K562 (cell line): ENCODE measurements around a stretch of chr18.

- RAMPAGE, long total RNA = no peak
- RRBS = no CpG with 5 or more reads among the region's 7 CpGs
PRO-cap:
- standard = no peak
- CoPRO, capped RNA only, 2 experiments = no peak in any of the 2 experiments
- CoPRO, capped and uncapped RNA, 2 experiments = no peak in any of the 2 experiments
- CoPRO, uncapped RNA only, 2 experiments = no peak in any of the 2 experiments
CAGE:
- cytosol, long polyA plus RNA = no peak
- long polyA plus RNA = no peak
- nucleolus, long total RNA = no peak
- nucleus, long polyA plus RNA = no peak
Measured at GRCh38 chr18:74977924-74978450, 231.0 kb downstream of the PTGR3 start.

DNA sequence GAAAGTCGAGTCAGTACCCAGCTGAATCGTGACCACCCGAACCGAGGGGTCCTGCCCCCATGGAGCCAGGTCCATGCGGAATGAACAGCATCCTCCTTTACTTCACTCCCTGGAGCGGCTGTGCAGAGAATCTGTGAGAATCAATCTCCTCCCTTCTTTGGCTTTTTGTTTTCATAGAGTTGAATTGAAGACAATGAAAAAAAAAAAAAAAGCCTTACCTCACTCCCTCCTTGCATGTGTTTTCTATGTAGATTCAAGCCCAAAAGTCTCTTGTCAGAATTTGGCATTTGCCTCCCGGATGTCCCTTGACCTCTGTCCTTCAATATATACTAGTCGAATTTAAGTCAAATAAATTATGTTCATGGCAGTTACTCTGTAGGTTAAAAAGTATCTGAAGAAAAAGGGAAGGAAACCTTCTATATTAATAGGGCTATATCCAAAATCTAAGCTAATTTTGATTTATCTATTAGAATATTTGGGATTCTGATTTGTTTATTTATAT, 162.3 kb downstream of the PTGR3 start:
- RAMPAGE, long total RNA = no peak
- RRBS = no CpG with 5 or more reads among the region's 8 CpGs
PRO-cap:
- standard = no peak
- CoPRO, capped RNA only, 2 experiments = no peak in any of the 2 experiments
- CoPRO, capped and uncapped RNA, 2 experiments = no peak in any of the 2 experiments
- CoPRO, uncapped RNA only, 2 experiments = no peak in any of the 2 experiments
CAGE:
- cytosol, long polyA plus RNA = no peak
- long polyA plus RNA = no peak
- nucleolus, long total RNA = no peak
- nucleus, long polyA plus RNA = no peak

GRCh38 chr18:75064167-75065026, 144.5 kb downstream of the PTGR3 start:
- RAMPAGE, long total RNA = no peak
- RRBS = 83% methylated on average over 5 of the region's 36 CpGs
PRO-cap:
- standard = no peak
- CoPRO, capped RNA only, 2 experiments = no peak in any of the 2 experiments
- CoPRO, capped and uncapped RNA, 2 experiments = no peak in any of the 2 experiments
- CoPRO, uncapped RNA only, 2 experiments = no peak in any of the 2 experiments
CAGE:
- cytosol, long polyA plus RNA = no peak
- long polyA plus RNA = no peak
- nucleolus, long total RNA = no peak
- nucleus, long polyA plus RNA = no peak

- RAMPAGE, long total RNA = no peak
- RRBS = no CpG with 5 or more reads among the region's 12 CpGs
PRO-cap:
- standard = no peak
- CoPRO, capped RNA only, 2 experiments = no peak in any of the 2 experiments
- CoPRO, capped and uncapped RNA, 2 experiments = no peak in any of the 2 experiments
- CoPRO, uncapped RNA only, 2 experiments = no peak in any of the 2 experiments
CAGE:
- cytosol, long polyA plus RNA = no peak
- long polyA plus RNA = no peak
- nucleolus, long total RNA = no peak
- nucleus, long polyA plus RNA = no peak
Measured at GRCh38 chr18:75227585-75228316, 17.2 kb downstream of the TSHZ1 start.

DNA sequence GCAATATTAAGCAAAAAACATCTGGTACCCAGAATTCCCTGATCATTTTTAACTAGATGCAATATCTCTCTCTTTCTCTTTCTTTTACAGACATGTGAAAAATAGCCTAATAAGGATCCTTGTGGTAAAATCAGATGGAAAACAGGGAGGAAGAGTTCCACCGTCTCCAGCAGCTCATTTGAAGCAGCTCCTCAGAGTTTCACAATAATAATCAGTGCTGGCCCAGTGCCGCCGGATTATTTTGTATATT, 227.5 kb upstream of the SMIM21 start:
- RAMPAGE, long total RNA = no peak
- RRBS = no CpG with 5 or more reads among the region's 3 CpGs
PRO-cap:
- standard = no peak
- CoPRO, capped RNA only, 2 experiments = no peak in any of the 2 experiments
- CoPRO, capped and uncapped RNA, 2 experiments = no peak in any of the 2 experiments
- CoPRO, uncapped RNA only, 2 experiments = no peak in any of the 2 experiments
CAGE:
- cytosol, long polyA plus RNA = no peak
- long polyA plus RNA = no peak
- nucleolus, long total RNA = no peak
- nucleus, long polyA plus RNA = no peak

- RAMPAGE, long total RNA = no peak
- RRBS = no CpG with 5 or more reads among the region's 5 CpGs
PRO-cap:
- standard = no peak
- CoPRO, capped RNA only, 2 experiments = no peak in any of the 2 experiments
- CoPRO, capped and uncapped RNA, 2 experiments = no peak in any of the 2 experiments
- CoPRO, uncapped RNA only, 2 experiments = no peak in any of the 2 experiments
CAGE:
- cytosol, long polyA plus RNA = no peak
- long polyA plus RNA = no peak
- nucleolus, long total RNA = no peak
- nucleus, long polyA plus RNA = no peak
Measured at GRCh38 chr18:76150808-76151126, 344.3 kb downstream of the ZNF516 start.

- RAMPAGE, long total RNA = no peak
- RRBS = no CpG with 5 or more reads among the region's 16 CpGs
PRO-cap:
- standard = no peak
- CoPRO, capped RNA only, 2 experiments = no peak in any of the 2 experiments
- CoPRO, capped and uncapped RNA, 2 experiments = no peak in any of the 2 experiments
- CoPRO, uncapped RNA only, 2 experiments = no peak in any of the 2 experiments
CAGE:
- cytosol, long polyA plus RNA = no peak
- long polyA plus RNA = no peak
- nucleolus, long total RNA = no peak
- nucleus, long polyA plus RNA = no peak
Measured at GRCh38 chr18:76436858-76437519, 58.1 kb downstream of the ZNF516 start.

GRCh38 chr18:76461748-76462937, 32.9 kb downstream of the ZNF516 start:
- RAMPAGE, long total RNA = no peak
- RRBS = no CpG with 5 or more reads among the region's 41 CpGs
PRO-cap:
- standard = no peak
- CoPRO, capped RNA only, 2 experiments = no peak in any of the 2 experiments
- CoPRO, capped and uncapped RNA, 2 experiments = no peak in any of the 2 experiments
- CoPRO, uncapped RNA only, 2 experiments = no peak in any of the 2 experiments
CAGE:
- cytosol, long polyA plus RNA = no peak
- long polyA plus RNA = no peak
- nucleolus, long total RNA = no peak
- nucleus, long polyA plus RNA = no peak

DNA sequence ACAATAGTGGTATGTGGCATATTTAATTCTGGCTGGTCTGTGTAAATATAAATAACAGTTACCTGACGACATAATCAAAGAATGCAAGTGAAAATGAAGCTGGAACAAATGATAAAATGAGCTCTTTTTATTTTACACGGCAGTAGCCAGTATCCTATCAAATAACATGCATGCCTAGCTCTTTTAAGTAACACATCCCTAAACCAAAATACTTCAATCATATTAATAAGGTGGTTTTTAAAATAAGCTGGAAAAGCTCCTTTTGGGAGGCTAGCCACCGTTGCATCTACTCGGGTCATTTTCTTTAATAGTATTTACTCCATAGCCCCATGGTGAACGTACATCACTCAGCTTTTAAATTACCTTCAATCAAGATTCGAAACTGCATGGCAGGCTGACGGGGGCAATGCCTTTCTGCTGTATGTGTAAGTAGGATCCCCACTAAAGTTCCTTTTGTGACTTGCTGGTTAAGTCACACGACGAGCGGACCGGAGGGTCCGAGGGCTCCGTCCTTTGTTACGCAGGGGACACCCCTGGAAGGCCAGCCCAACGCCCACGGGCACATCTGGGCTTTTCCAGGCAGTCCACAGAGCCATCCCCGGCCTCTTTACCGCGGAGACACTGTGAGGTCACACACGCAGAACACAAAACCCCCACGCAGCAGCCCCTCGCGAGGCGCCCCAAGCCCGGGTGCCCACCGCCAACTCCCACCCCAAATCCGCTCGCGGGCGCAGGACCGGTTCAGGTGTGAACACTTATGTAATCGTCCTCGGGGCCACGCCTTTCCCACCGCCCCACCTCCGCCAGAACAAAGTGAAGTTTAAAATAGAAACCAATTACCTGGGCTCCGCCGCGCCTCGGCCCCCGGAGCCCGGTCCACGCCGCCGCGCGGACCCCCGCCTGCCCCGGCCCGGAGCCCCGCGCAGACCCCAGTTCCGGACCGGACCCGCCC, 4.4 kb downstream of the ZNF516 start:
- RAMPAGE, long total RNA = no peak
- RRBS = 3% methylated on average over 14 of the region's 55 CpGs
PRO-cap:
- standard = no peak
- CoPRO, capped RNA only, 2 experiments = no peak in any of the 2 experiments
- CoPRO, capped and uncapped RNA, 2 experiments = no peak in any of the 2 experiments
- CoPRO, uncapped RNA only, 2 experiments = no peak in any of the 2 experiments
CAGE:
- cytosol, long polyA plus RNA = no peak
- long polyA plus RNA = no peak
- nucleolus, long total RNA = no peak
- nucleus, long polyA plus RNA = no peak

GRCh38 chr18:76678363-76678644, 144.1 kb upstream of the ZNF236 start:
- RAMPAGE, long total RNA = no peak
- RRBS = no CpG with 5 or more reads among the region's 8 CpGs
PRO-cap:
- standard = no peak
- CoPRO, capped RNA only, 2 experiments = no peak in any of the 2 experiments
- CoPRO, capped and uncapped RNA, 2 experiments = no peak in any of the 2 experiments
- CoPRO, uncapped RNA only, 2 experiments = no peak in any of the 2 experiments
CAGE:
- cytosol, long polyA plus RNA = no peak
- long polyA plus RNA = no peak
- nucleolus, long total RNA = no peak
- nucleus, long polyA plus RNA = no peak

DNA sequence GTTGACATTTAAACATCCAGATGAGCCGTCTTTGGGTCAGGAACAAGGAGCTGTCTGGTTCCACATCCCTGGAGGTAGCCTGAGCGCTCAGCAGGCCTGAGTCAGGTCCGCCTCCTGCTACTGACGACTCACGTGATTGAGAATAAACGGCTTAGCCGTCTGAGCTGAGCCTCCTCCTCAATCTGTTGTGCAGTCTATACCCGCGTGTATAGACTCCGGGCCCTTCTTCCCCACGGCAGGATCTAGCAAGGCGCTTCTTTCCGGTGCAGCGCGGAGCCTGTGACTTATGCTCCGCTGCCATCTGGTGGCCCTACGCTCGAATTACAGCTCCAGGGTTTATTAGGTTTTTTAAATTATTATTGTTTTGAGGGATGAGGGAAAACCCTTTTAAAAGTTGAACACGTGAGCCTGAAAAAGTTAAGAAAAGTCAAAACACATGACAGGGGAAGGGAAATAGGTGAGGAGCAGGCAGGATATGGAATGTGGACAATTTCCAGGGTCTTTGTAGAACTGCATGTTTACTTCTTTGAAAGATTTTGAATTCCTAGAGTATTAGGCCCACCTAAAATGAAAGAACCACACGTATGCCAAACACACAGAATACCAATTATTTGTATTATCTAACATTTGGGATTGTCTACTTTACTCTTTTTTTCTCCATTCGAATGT, 112.5 kb upstream of the ZNF236 start:
- RAMPAGE, long total RNA = no peak
- RRBS = no CpG with 5 or more reads among the region's 21 CpGs
PRO-cap:
- standard = no peak
- CoPRO, capped RNA only, 2 experiments = no peak in any of the 2 experiments
- CoPRO, capped and uncapped RNA, 2 experiments = no peak in any of the 2 experiments
- CoPRO, uncapped RNA only, 2 experiments = no peak in any of the 2 experiments
CAGE:
- cytosol, long polyA plus RNA = no peak
- long polyA plus RNA = no peak
- nucleolus, long total RNA = no peak
- nucleus, long polyA plus RNA = no peak

DNA sequence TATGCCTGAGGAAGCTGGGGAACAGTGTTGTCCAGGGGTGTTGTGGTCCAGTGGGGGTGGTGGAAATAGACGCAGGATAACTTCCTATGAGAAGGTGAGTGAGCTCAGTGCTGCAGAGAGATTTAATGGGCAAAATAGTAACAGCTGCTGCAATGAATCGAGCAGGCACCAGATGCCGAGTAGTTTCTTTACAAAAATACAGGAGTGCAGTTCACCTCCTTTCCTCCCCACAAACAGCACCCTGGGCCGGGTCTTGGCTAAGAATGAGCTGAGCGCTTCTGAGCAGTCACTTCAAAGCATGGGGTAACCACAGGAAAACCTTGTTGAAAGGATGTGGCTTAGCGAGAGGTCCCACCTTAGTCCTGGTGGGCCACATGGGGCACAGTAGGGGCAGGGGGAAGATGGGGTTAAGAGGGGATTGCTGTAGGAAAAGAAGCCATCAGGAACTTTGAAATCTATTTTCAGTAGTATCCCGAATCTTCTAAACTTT, 101.2 kb upstream of the ZNF236 start:
- RAMPAGE, long total RNA = no peak
- RRBS = no CpG with 5 or more reads among the region's 7 CpGs
PRO-cap:
- standard = no peak
- CoPRO, capped RNA only, 2 experiments = no peak in any of the 2 experiments
- CoPRO, capped and uncapped RNA, 2 experiments = no peak in any of the 2 experiments
- CoPRO, uncapped RNA only, 2 experiments = no peak in any of the 2 experiments
CAGE:
- cytosol, long polyA plus RNA = no peak
- long polyA plus RNA = no peak
- nucleolus, long total RNA = no peak
- nucleus, long polyA plus RNA = no peak

DNA sequence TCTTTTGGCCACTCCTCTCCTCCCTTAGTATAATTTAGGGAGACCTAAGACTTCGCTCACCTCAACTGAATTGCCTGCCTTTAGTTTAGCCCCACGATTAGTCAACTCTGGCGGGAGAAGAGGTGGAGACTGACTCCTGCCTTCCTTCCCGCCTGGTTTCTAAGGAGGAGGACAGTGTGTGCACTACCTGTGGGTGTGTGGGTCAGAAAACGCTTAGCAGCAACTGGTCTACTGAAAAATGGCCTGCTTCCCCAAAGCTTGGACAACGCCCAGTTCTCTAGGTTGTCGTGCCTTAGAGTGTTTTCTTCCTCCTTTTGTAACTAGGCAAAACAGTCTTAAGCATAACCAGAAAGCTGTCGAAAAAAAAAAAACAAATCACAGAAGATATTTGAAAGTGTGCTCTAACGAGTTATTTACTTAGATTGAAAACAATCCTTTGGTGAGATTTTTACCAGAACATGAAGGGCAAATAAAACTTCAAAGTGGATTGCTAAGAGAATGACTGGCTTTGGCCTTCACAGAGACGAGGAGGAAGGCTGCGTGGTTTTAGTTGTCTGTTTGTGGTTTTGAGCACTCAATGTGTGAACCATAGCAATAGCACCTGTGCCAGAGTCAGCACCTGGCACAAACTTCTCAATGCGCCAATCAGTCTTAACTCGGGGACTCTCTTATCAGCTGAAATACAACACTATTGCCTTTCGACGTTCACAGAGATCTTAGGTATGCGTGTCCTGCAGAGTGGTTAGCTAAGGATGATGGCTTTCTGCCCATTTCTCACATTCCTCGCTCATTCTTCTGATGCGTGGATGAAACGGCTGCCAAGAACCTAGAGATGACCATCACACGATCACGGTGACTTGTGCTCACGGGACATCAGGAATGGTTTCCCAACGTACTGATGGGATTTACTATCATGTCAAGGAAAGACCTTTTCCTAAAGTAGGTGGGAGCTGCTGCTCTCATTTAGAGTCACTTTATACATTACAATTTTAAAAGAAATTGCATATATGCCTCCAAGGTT, 70.1 kb downstream of the MBP start:
- RAMPAGE, long total RNA = no peak
- RRBS = no CpG with 5 or more reads among the region's 23 CpGs
PRO-cap:
- standard = no peak
- CoPRO, capped RNA only, 2 experiments = no peak in any of the 2 experiments
- CoPRO, capped and uncapped RNA, 2 experiments = no peak in any of the 2 experiments
- CoPRO, uncapped RNA only, 2 experiments = no peak in any of the 2 experiments
CAGE:
- cytosol, long polyA plus RNA = no peak
- long polyA plus RNA = no peak
- nucleolus, long total RNA = no peak
- nucleus, long polyA plus RNA = no peak

GRCh38 chr18:77065413-77066046, 67.1 kb downstream of the MBP start:
- RAMPAGE, long total RNA = no peak
- RRBS = no CpG with 5 or more reads among the region's 12 CpGs
PRO-cap:
- standard = no peak
- CoPRO, capped RNA only, 2 experiments = no peak in any of the 2 experiments
- CoPRO, capped and uncapped RNA, 2 experiments = no peak in any of the 2 experiments
- CoPRO, uncapped RNA only, 2 experiments = no peak in any of the 2 experiments
CAGE:
- cytosol, long polyA plus RNA = no peak
- long polyA plus RNA = no peak
- nucleolus, long total RNA = no peak
- nucleus, long polyA plus RNA = no peak

- RAMPAGE, long total RNA = no peak
- RRBS = no CpG with 5 or more reads among the region's 16 CpGs
PRO-cap:
- standard = no peak
- CoPRO, capped RNA only, 2 experiments = no peak in any of the 2 experiments
- CoPRO, capped and uncapped RNA, 2 experiments = no peak in any of the 2 experiments
- CoPRO, uncapped RNA only, 2 experiments = no peak in any of the 2 experiments
CAGE:
- cytosol, long polyA plus RNA = no peak
- long polyA plus RNA = no peak
- nucleolus, long total RNA = no peak
- nucleus, long polyA plus RNA = no peak
Measured at GRCh38 chr18:77070750-77071690, 61.6 kb downstream of the MBP start.

DNA sequence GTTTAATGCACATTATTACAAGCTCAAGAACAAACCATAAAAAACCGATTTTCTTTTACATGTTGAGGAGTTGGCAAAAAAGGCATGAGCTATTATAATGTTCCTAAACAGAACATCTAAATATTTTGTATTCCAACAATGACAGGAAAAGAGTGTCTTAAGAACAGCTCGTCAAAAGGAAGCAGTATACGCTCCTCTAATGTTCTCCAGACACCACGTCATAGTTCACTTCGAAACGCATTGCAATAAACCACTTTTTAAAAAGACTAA, 46.0 kb downstream of the MBP start:
- RAMPAGE, long total RNA = no peak
- RRBS = no CpG with 5 or more reads among the region's 6 CpGs
PRO-cap:
- standard = no peak
- CoPRO, capped RNA only, 2 experiments = no peak in any of the 2 experiments
- CoPRO, capped and uncapped RNA, 2 experiments = no peak in any of the 2 experiments
- CoPRO, uncapped RNA only, 2 experiments = no peak in any of the 2 experiments
CAGE:
- cytosol, long polyA plus RNA = no peak
- long polyA plus RNA = no peak
- nucleolus, long total RNA = no peak
- nucleus, long polyA plus RNA = no peak

DNA sequence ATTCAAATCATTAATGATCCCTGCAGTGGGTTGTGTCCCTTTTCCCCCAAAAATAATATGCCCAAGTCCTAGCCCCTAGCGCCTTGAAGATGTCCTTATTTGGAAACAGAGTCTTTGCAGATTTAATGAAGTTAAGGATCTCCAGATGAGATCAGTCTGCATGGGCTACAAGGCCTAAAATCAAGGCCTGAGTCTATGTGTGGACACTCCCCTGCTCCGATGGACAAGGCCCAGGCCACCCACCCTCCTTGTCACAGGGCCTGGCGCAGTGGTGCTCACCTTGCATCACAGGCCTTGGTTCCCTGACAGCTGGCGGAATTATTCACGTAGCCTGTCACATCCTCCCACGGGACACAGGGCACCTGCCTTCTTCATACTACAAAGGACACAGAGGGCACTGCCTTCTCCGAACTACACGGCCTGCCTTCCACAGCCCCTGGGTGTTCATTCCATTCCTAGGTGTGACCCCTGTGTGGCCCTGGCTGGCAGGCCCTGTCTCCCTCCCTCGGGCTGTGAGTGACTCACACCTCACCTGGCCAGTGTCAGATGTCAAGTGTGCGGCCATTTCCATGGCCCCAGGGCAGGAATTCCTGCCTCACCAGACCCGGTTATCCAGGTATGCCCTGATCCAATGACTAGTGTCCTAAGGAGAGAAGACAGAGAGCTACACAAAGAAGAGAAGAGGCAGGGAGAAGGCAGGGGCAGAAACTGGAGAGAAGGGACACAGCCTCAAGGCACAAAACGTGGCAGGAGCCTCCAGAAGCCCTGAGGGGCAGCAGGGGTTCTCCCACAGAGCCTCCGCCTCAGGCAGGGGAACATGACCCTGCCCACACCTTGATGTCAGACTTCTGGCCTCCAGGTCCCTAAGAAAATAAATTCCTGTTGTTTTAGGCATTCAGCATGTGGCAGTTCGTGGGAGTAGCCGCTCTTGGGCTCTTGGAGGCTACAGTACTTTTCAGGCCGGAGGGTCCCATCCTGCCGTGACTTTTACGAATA, 43.5 kb downstream of the MBP start:
- RAMPAGE, long total RNA = no peak
- RRBS = no CpG with 5 or more reads among the region's 18 CpGs
PRO-cap:
- standard = no peak
- CoPRO, capped RNA only, 2 experiments = no peak in any of the 2 experiments
- CoPRO, capped and uncapped RNA, 2 experiments = no peak in any of the 2 experiments
- CoPRO, uncapped RNA only, 2 experiments = no peak in any of the 2 experiments
CAGE:
- cytosol, long polyA plus RNA = no peak
- long polyA plus RNA = no peak
- nucleolus, long total RNA = no peak
- nucleus, long polyA plus RNA = no peak

DNA sequence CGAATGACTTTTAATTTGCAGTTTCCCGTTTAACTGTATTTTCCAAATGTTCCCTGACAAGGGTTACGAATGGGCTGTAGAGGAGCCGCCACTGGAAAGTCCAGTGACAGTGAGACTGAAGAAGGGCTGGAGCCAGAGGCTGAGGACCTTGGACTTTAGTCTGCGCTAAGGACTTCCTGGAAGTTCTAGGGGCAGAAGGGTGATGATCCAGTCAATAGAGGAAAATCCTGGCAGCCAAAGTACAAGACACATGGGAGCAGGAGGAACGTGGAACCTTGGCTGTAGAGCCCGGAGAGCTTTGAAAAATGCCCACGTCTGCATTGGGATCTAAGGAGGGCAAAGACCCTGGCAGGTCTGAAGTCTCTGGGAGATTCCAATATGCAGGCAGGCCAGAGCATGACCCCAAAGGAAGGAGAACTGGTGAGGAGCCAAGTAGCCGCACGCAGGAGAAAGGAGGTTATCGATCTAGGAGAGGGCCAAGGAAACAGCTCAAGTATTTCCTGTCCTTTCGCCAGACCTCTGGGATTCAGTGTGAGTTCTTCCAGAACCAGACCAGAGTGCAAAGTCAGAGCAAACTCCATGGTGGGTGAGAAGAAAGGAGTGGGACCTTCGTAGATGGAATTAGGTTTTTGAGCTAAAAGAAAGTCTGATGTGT, 28.5 kb downstream of the MBP start:
- RAMPAGE, long total RNA = no peak
- RRBS = no CpG with 5 or more reads among the region's 13 CpGs
PRO-cap:
- standard = no peak
- CoPRO, capped RNA only, 2 experiments = no peak in any of the 2 experiments
- CoPRO, capped and uncapped RNA, 2 experiments = no peak in any of the 2 experiments
- CoPRO, uncapped RNA only, 2 experiments = no peak in any of the 2 experiments
CAGE:
- cytosol, long polyA plus RNA = no peak
- long polyA plus RNA = no peak
- nucleolus, long total RNA = no peak
- nucleus, long polyA plus RNA = no peak